Neural crest cell (in vitro differentiated cells): Measurements from ENCODE around the genes SCN1B, FXYD7, CD22 and PMIS2.

DNA sequence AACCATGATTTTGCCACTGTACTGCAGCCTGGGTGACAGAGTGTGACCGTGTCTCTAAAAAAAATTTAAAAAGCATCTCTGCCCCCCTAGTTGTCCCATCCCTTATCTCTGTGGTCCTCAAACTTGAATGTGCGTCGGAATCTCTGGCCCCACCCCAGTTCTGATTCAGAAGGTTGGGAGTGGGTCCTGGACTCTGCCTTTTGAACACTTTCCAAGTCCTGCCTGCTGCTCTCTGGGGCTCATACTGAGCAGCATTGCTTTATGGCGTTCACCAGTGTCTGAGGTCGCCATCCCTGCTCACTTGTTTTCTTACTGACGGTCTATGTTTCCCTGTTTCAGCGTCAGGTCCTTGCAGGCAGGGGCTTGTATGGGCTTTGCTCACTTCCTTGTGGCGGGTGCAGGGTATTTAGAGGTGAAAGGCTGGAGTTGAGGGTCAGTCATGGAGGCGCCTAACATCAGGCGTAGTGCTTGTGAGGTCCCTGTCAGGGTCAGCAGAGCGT lies 4.2 kb downstream of the GRAMD1A start:
- PRO-cap, result no peak

DNA sequence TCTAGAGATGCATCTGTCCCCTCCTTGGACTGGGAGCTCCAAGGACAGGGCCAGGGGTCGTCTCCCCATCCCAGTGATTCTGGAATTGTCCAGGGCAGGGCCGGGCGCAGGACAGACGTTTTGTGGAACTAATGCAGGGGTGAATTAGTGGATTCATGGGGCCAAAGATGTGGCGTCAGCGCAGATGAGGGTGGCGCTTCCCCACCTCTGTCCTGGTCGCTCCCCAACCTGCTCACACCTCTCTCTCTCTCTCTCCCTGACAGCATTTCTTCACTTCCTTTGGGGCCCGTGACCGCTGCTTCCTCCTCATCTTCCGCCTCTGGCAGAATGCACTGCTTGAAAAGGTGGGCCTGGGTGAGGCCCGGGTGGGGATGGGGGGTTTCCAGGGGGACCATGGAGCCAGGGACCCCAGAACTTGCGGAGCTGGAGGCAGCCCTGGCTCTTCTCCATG lies 11.1 kb downstream of the GRAMD1A start:
- PRO-cap, result no peak

- PRO-cap, result no peak
Observed at GRCh38 chr19:35030245-35030954, at the start of gene SCN1B. Gene SCN1B (plus strand): TSS chr19:35030470.

DNA sequence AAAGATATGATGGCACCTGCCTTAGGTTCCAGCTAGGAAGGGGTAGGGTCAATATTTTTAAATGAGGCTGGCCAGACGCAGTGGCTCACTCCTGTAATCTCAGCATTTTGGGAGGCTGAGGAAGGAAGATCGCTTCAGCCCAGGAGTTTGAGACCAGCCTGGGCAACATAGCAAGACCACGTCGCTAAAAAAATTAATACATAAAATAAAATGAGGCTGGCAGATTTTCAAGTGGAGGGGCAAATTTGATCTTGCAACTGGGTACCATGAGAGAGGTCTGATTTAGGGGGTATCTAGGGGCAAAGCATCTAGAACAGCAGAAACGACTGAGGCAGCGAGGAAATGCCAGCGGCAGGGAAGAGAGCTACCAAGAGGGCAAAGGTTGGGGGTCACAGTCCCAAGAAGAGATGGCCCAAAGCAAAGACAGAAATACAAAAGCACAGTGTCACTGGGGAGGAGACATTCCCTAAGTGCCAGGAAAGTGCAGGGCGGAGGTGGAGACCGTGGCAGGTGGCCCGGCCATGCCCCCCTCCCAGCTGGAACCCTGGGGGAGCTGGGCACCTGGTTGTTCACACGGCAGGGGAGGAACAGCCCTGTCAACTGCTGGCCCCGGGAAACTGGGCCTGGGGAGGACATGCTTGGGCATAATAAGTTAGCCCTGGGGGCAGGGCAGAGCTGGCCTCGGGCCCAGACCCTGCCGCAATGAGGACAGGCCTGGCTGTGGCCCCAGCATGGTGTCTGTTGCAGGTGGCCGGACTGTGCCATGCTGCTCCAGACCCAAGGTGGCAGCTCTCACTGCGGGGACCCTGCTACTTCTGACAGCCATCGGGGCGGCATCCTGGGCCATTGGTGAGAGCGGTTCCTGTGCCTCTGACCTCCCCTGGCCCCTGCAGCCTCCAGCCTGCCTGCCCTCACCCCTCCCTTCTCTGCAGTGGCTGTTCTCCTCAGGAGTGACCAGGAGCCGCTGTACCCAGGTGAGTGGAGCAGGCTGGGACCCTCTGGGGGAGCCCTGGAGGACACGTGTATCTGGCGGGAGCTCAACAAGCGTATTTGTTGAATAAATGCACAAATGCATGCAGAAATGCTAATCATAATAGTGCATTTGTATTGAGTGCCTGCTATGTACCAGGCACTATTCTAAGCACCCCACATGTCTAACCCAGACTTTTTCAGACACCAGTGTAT lies 7.4 kb downstream of the HPN start:
- PRO-cap, result no peak

DNA sequence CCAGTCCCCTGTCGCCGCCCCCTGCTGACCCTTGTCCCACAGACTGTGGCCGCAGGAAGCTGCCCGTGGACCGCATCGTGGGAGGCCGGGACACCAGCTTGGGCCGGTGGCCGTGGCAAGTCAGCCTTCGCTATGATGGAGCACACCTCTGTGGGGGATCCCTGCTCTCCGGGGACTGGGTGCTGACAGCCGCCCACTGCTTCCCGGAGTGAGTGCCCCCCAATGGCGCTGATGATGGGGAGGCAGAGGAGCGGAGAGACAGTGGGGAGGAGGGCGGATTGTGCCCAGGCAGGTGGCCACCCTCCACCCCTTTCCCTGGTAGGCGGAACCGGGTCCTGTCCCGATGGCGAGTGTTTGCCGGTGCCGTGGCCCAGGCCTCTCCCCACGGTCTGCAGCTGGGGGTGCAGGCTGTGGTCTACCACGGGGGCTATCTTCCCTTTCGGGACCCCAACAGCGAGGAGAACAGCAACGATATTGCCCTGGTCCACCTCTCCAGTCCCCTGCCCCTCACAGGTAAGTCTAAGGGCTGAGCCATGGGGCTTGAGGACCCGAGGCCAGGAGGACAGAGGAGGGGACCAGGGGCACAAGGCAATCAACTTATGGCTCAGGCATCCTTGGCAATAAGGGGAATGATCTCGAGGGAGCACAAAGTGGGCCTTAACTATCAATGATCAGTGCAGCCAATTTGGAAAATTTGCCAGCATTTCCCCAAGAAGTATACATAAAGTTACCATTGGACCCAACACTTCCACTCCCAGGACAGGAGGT lies 19.0 kb downstream of the HPN start:
- PRO-cap, result no peak

GRCh38 chr19:35122488-35123312 lies 7.1 kb downstream of the FXYD3 start:
- PRO-cap, result no peak

GRCh38 chr19:35140682-35141683 lies 2.1 kb upstream of the FXYD7 start:
- PRO-cap, result unidirectional peak, minus-strand start at chr19:35141208

GRCh38 chr19:35141684-35142262 lies 1.3 kb upstream of the FXYD7 start:
- PRO-cap, result no peak

DNA sequence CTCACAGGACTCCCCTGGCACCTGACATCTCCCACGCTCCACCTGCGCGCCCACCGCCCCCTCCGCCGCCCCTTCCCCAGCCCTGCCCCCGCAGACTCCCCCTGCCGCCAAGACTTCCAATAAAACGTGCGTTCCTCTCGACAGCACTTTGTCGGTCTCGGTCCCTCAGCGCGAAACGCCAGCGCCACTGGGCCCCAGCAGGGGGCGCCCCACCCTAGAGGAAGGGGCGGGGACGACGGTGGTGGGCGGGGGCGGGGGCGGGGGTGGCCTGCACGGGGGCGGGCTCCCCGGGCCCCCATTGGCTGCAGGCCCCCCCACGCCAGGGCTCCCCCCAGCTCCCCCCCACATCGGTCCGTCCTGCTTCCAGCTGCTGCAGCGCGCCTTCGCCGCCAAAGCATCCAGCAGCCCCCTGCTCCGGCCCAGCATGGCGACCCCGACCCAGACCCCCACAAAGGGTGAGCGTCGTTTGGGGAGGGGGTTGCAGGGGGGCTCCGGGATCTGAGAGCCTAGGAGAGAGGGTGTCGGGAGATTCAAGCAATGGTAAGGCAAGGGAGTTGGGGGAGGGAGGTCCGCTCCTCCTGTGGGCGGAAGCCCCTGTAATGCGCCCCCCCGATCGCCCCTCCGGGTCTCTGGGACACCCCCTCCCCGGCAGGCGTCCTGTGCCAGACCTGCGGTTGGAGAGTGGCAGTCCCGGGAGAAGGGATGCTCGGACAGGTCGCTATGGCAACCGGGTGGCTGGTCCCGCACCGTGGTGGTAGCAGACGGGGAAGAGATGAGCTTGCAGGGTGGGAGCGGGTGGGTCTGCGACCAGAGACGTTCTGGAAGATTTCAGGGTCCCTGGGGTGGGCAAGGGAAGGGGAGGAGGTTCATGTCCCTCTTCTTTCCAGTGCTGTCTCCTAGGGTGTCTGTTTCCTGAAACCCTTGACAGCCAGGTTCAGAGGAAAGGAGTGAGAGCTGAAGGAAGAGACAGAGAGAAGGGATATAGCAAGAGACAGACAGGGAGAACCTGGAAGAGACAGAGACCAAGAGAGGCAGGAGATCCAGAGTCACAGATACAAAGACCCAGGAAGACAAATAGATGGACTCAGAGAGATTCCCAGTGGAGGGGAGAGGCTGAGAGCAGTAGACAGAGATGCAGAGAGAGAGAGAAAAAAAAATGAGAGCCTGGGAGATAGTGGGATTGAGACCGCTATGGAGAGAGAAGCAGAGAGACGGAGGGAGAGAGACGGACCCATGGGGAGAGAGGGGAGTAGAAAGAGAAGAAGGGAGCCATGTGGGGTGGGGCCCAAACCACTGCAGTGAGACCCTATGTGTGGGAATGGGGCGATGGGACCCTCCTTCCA lies at the start of gene FXYD7:
Gene FXYD7, plus strand, starts transcription at position 346 of the 1,343 bp plus-strand sequence.
- PRO-cap, result unidirectional peak, minus-strand start at position 176 of the sequence

GRCh38 chr19:35175804-35176091 lies 21.2 kb downstream of the FXYD5 start:
- PRO-cap, result no peak

DNA sequence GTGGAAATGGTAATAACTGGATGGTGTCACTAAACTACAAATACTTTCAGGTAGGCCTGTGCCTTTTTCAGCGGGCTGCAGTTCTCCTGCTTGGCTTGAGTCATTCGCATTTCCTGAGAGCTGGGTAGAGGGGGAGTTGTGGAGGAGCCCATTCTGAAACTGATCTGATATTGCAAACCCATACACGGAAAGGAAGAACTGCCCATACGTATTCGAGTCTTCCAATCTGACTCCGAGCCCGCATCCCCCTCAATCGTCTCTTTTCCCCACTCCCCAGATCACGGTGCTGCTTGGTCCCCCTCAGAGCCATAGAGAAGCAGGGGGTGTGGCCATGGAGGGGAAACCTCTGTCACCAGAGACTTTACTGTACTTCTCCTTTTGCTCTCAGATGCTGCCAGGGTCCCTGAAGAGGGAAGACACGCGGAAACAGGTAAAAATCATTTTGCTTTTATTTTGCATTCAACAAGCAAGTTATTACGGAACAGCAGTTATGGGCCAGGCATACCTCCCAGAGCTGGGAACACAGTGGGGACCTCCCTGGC lies at the start of gene CD22:
Gene CD22, plus strand, starts transcription at position 387 of the 542 bp plus-strand sequence.
- PRO-cap, result no peak

DNA sequence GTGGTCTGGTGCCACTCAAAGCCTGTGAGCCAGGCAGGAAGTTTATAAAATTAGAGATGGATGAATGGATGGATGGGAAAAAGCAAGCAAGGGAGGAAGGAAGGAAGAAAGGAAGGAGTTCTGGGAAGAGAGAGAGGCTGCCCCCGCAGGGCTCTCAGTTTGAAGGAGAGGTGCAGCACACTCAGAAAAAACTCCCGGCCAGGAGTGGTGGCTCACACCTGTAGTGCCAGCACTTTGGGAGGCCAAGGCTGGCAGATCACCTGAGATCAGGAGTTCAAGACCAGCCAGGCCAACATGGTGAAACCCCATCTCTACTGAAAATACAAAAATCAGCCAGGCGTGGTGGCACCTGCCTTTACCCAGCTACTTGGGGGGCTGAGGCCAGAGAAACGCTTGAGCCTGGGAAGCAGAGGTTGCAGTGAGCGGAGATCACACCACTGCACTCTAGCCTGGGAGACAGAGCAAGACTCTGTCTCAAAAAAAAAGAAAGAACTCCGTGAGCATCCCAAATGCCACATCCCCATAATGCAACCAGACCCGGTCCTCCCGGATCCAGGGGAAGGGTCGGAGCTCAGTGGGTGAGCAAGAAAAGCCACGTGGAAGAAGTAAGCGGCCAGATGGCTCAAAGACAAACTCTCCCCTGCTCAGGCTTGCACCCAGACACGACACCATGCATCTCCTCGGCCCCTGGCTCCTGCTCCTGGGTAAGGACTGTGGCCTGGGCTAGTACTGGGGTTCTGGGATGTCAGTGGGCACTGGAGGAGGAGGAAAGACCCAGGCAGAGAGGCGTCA lies 2.6 kb downstream of the CD22 start:
- PRO-cap, result no peak

GRCh38 chr19:35509655-35510865 lies 3.4 kb downstream of the DMKN start:
- PRO-cap, result no peak

- PRO-cap, result no peak
Observed at GRCh38 chr19:35534087-35534480, 828 bp downstream of the GAPDHS start.

DNA sequence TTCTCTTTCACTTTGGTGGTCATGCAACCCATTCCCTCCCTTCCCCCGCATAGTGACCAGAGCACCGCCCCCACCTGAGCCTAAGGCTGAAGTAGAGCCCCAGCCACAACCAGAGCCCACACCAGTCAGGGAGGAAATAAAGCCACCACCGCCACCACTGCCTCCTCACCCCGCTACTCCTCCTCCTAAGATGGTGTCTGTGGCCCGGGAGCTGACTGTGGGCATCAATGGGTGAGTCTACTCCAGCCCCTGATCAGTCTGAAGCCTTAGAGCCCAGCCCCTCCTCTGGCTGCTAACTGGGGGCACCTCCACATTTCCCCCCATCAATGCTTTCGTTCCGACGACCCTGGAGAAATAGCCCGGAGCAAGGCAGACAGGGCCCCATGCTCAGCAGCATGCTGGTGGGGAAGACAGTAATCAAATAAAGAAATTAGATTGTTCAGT lies 3.5 kb downstream of the GAPDHS start:
- PRO-cap, result no peak

- PRO-cap, result no peak
Observed at GRCh38 chr19:35543896-35544949, 1.2 kb upstream of the TMEM147 start.

- PRO-cap, result no peak
Observed at GRCh38 chr19:35585807-35586225, at the start of gene PMIS2. Gene PMIS2 (plus strand): TSS chr19:35586173.

- PRO-cap, result no peak
Observed at GRCh38 chr19:35648668-35649266, 644 bp downstream of the COX6B1 start.

GRCh38 chr19:35720514-35720919 lies 2.7 kb downstream of the KMT2B start:
- PRO-cap, result no peak

DNA sequence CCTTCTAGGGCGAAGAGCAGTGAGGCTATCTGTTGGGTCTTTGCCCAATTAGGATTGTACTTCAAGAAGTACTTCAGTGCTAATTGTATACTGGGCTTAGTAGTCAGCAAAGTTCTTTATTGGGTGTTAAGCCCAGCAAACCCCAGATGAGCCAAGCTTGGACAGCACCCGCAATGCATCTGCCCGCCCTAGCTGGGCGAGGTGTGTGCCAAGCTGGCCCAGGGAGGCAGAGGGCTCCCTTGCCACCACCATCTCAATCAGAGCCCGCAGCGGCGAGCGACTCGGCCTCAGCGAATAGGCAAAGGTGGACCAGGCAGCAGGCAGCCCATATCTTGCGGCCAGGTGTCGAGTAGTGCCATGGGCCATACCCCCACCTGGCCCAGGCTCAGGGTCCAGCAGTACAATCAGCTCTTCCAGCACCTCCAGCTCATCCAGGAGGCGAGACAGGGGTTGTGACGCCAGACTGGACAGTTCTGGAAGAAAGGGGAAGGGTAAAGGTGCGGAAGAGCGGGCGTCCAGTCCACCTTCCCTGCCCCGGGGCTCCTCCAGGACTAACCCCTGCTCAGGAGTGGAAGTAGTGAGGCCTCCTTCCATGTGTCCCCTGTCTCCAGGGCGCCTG lies 3.0 kb downstream of the IGFLR1 start:
- PRO-cap, result no peak